HTERT-HM (cell line): ENCODE results near the genes ANKRD42 and SYTL2.

- RRBS = no CpG with 5 or more reads among the region's 4 CpGs
These were observed 7.4 kb downstream of the PCF11 start for GRCh38 chr11:83164248-83164848.

DNA sequence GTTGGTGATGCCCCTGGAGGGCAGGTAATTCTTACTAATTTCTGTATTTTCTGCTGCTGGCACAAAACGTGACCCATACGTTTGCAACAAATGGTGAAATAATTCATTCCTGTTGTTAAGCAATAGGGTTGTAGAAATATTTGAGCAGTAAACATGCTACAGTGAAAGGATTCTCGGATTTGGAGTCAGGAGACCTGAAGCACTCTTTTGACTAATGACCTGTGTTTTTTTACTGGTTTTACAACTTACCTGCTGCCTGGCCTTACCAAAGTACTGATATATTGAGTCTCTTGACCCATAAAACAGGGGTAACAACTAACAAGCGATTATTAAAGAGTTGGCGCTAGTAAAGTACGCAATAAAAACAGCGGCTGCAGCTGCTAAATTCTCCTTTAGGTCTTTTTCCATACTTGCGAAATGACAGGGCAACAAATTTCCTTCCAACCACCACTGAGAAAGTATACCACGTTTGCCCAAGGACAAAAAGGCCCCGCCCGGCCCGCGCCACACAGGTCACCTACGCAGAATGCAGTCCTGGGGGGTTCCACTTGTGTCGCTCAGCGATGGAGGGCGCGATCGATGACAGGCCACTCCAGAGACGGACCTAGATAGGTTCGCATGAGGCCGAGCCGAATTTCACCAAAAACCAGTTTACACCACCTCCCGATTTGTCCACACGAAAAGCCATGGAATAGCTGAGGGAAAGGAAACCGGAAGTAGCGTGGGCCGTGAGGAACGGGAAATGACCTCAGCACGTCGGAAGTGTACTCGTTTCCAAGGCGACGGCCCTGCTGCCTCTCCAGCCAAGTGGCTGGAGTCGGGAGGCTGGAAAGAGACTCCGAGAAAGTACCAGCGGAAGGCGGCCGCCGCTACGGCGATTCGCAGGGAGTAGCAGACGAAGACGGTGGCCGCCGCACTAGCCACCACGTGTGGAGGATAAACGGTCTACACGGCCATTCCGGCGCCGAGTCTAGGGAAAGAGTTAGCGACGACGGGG, at the start of gene ANKRD42:
TSS of gene ANKRD42 (plus strand) at position 767 of the 997 bp plus-strand sequence.
- RRBS = under 1% methylated on average over 6 of the region's 56 CpGs

- RRBS = no CpG with 5 or more reads among the region's 4 CpGs
These were observed 394.8 kb upstream of the CCDC90B start for GRCh38 chr11:83680882-83681352.

- RRBS = no CpG with 5 or more reads among the region's 3 CpGs
These were observed 624.0 kb upstream of the CCDC90B start for GRCh38 chr11:83910124-83910564.

- RRBS = no CpG with 5 or more reads among the region's 2 CpGs
These were observed 5.1 kb downstream of the TMEM126A start for GRCh38 chr11:85652770-85653305.

- RRBS = no CpG with 5 or more reads among the region's 2 CpGs
These were observed 253 bp upstream of the CCDC89 start for GRCh38 chr11:85686307-85686589.

GRCh38 chr11:85719510-85719881, 33.5 kb upstream of the CCDC89 start:
- RRBS = no CpG with 5 or more reads among the region's 4 CpGs

GRCh38 chr11:85810786-85811693, at the start of gene SYTL2:
TSS of gene SYTL2 (minus strand) at chr11:85811141.
- RRBS = 2% methylated on average over 41 of the region's 74 CpGs

GRCh38 chr11:85823524-85824324, 12.8 kb upstream of the SYTL2 start:
- RRBS = no CpG with 5 or more reads among the region's 5 CpGs

DNA sequence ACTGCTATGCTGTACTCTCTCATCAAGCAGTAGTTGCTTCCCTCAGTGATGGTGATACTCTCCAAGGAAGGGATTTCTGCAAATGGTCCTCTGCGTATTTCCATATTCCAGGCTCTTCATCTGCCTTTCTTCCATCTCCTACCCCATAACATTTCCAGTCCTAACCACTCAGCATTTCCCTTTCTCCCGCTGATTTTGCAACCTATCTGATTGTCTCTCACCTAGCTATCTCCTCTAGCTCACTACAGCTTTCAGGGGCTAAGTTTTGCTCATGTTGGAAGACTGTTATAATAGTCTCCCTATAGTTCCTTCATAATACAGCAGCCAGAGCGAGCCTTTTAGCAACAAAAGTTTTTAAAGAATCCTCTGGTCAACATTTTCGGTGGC, 95.6 kb downstream of the CCDC83 start:
- RRBS = no CpG with 5 or more reads among the region's 4 CpGs

DNA sequence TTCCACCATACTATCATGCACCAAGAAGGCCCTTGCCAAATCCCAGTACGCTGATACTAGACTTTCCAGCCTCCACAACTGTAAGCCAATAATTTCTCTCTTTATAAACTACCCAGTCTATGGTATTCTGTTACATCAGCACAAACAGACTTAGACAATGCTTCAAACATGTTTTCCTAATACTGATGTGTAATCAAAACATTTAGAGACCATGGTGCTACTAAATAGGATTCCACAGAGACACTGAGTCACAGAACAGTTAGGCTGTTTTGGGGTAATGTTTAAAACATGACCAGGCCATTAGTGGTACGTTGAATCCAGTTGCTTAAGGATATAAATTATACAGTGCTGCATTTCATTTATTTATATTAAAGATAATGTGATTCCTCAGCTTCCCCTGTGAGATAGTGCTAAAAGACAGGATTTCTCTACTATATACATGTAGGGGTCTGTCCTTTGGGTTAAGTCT, 103.6 kb downstream of the PICALM start:
- RRBS = no CpG with 5 or more reads among the region's 2 CpGs

DNA sequence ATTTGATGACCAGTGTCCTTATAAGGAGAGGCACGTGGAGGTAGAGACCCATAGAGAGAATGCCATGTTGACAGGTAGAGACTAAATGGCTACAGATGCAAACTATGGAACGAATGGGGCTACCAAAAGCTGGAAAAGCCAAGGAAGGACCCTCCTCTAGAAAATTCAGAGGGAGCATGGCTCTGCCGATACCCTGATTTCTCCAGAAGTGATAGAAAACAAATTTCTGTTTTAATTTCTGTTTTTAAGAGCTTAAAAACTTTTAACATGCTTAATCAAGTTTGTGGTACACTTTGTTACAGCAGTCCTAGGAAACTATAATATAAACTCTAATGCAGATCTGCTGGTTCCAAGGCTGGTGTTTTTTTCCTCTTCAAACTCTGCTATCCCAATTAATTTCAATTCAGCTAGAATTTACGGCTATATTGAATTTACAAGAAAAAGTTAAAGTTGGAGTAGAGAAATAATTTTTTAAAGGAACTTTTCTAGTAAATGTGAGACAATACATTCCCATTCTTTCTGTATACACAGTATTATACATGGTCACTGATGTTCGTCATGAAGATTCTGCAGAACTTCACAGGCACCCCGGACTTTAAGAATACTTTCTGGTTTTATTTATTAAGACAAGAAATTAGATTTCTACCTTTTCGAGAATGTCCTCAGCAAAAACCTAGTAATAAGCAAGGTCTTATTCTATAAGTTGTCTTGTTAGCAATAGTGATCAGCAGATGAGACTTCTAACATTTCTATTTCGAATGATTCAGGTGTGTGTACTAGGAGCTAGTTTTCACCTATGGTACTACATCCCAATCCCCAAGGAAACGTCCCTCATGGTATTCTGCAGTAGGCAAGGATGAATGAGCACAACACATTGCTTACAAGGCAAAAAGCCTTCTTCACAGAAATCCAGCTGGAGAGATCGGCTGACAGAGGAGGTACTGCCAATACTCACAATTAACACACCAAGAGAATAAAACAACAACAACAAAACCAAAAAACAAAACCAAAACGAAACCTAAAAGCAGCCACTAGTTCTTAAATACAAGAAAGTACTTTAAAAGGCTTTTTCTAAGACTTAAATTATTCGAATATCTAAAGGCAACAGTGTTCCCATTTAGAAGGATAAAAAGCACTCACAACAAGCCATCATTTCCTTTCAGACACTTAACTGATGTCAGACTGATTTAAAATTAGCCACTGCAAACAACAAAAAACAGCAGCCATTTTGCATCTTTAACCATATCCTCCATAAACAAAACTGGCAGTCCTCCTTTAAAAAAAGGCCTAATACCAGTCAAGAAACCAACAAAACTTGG, 101.7 kb downstream of the PICALM start:
- RRBS = no CpG with 5 or more reads among the region's 12 CpGs

DNA sequence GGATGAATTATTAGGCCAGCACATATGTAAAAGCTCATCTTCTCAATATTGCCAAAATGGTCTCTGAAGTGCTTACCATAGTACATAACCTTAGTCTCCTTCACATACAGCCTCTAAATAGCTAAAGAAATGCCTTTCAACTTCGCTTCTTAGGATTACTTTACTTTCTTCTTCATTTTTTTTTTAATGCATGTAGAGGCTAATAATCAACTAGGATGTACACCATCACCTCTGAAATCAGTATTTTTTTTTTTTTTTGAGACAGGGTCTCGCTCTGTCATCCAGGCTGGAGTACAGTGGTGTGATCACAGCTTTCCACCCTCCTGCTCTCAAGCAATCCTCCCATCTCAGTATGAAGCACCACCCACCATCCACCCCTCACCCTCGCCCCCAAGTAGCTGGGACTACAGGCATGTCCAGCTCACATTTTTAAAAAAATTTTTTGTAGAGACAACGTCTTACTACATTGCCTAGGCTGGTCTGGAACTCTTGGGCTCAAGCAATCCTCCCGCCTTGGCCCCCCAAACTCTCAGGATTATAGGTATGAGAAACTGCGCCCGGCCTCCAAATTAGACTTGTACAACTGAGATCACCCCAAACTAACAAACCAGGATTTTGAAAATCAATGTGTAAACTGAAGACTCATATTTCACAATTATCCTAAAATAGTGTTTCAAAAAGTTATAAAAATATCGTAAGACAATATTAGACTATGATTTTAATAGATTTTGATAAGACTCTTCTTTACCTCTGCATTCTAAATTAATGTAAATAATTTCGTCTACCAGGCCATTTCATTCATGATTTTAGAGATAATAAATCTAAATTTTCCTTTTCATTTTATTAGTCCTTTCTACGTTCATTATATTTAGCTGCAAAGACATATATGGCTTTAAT, 41.4 kb downstream of the PICALM start:
- RRBS = no CpG with 5 or more reads among the region's 10 CpGs

DNA sequence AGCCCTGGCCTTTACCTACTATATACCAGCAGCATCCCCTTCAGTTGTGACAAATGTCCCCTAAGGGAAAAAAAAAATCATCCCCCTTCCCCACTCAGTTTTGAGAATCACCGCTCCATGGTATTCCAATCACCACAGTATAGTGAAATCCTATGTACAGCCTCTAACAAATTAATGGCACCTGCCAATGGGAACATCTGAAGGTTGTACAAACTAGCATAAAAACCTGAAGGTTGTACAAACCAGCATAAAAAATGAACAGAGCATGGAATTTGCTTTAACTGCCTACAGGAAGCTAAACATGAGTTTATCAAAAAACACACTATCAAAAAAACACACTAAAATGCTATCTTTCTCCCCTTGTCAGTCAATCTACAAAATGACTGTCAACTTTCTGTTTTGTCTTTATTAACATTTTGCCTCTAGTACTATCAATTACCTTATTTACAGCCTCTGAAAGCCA, 39.7 kb downstream of the PICALM start:
- RRBS = no CpG with 5 or more reads among the region's 1 CpG

DNA sequence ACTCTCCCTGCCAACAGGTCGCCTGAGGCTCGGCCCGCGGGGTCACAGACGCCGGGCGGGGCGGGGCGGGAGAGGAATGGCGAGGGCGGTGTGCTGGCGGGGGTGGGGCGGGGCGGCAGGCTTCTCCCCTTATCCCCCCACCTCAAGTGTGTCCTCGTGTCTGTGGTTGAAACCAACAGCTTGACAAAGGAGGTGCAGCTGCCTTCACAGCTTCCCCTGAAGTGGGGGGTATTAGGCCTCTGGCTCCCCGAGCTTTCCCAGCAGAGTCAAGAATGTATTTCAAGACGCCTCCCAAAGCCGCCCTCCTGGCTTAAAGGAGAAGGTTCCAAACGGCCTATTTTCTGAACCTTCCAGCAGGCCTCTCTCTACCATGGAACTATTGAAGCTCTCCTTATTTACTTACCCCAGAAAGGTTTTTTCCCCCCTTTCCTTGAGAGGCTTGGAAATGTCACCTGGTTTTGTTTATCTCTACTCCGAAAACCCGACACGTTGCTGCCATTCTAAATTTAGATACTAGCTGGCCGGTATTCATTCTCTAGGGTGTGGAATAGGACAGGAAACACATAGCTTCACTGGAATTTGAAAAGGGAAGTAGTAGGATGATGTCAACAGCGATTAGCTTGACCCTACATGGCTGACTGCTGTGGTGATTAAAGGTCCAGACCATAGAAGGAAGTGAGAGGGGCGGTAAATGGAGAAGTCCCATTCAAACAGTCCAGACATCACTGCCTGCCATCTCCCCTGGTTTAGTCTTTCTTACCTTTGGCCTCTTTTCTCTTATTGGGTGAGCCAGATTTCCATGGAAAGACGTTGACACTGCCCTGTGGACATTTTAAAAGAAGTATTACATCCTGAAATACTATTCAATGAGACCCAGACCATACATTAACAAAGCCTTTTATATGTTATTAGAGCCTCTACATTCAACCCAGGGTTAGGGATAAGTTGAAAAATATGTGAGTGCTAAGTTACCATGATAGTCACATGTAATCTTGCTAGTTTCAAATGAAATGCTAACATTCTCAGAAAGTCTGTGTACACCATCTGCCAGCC, 759 bp upstream of the PICALM start:
- RRBS = 2% methylated on average over 6 of the region's 26 CpGs

DNA sequence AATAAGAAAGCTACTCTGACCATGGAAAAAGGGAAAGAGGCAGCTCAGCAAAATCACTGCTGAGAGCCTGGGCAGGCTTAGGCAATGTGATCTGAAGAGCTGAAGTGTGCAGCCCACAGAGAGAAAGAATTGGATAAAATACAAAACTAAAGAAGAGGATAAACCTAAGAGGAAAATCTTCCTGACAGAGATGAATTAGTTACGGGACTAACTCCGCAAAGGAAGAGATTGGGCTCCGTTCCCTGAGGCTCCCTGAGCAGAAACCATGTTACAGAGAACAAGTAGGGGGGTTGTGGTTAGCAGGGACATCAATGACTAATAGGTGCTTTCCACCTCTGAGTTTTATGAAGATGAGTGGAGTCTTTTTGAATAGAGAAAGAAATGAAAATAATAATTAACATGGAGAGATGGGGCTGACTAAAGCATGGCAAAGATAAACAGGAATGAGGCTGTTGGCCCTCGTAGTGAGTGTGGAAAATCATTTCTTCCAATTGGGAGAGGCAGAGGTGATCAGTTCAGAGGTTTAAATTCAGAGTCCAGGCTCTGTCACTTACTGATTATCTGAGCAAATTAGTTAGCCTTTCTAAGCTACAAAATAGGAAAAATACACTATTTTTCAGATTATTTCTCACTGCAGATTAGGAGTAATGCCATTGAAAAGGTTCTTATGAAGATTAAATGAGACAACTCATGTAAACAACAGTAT, 47.5 kb upstream of the PICALM start:
- RRBS = no CpG with 5 or more reads among the region's 4 CpGs

GRCh38 chr11:86177228-86177683, 67.3 kb upstream of the EED start:
- RRBS = no CpG with 5 or more reads among the region's 1 CpG

DNA sequence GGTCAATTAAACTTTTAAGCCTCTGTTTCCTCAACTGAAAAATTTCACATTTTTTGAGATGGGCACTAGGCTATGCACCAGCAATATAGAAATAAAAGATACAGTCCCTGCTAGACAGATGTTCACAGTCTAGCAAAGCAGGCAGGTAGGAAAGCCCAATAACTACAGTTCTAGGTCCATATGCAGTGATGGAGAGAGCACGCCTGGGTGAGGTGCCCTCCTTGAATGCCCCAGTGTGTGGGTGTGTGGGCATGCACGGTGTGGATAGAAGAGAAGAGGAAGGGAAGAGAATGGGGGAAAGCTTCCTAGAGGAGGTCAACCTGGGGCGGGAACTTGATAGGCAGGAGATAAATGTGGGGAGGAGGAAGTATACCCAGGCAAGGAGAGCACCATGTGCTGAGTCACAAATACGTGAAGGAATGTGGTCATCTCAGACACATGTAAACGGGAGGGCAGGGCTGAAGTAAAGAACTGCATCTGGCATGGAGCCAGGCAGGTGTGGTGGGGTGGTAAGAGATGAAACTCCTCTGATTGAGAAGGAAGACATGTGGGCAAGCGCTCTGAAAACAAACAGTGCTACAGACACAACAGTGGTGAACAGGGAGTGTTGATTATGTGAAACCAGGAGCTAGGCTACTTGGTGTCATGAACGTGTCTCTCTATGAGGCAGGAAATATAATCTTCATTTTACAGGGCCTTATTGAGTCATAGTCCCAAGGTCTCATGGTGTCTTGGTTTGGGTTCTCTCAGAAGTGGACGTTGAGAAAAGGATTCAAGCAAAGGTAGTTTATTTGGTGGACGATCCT, 61.5 kb upstream of the EED start:
- RRBS = no CpG with 5 or more reads among the region's 9 CpGs

- RRBS = no CpG with 5 or more reads among the region's 32 CpGs
These were observed 56.5 kb downstream of the CCDC81 start for GRCh38 chr11:86431138-86431588.